ENCODE results near the genes RASSF10 and PTH.

GRCh38 chr11:12692595-12693135 lies 18.4 kb downstream of the TEAD1 start:
- PRO-cap: no peak
- RAMPAGE, long total RNA, 4 experiments: no peak in any of the 4 experiments

DNA sequence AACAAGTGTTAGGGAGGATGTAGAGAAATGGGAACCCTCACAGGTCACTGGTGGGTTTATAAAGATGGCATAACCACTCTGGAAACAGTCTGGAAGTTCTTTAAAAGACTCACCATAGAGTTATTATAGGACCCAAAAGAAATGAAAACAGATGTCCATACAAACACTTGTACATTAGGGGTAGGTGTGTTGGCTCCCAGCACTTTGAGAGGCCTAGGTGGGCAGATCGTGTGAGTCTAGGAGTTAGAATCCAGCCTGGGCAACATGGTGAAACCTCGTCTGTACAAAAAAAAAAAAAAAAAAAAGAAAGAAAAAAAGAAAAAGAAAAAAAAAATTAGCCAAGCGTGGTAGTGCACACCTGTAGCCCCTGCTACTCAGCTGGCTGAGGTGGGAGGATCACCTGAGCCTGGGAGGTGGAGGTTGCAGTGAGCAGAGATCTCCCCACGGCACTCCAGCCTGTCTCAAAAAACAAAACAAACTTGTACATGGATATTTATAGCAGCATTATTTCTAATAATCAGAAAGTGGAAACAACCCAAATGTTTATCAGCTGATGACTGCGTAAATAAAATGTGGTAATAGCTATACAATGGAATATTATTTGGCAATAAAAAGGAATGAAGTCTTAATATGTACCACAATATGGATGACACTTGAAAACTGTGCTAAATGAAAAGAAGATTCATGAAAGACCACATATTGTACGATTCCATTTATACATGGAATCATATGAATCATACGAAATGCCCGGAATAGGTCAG lies 107.6 kb downstream of the TEAD1 start:
- PRO-cap: no peak
- RAMPAGE, long total RNA, 4 experiments: no peak in any of the 4 experiments

GRCh38 chr11:12816005-12816626 lies 141.9 kb downstream of the TEAD1 start:
- PRO-cap: no peak
- RAMPAGE, long total RNA, 4 experiments: start-site peak on the plus strand in 2 of 4 experiments, at chr11:12816264-12816552 at its widest, 16 reads per replicate

DNA sequence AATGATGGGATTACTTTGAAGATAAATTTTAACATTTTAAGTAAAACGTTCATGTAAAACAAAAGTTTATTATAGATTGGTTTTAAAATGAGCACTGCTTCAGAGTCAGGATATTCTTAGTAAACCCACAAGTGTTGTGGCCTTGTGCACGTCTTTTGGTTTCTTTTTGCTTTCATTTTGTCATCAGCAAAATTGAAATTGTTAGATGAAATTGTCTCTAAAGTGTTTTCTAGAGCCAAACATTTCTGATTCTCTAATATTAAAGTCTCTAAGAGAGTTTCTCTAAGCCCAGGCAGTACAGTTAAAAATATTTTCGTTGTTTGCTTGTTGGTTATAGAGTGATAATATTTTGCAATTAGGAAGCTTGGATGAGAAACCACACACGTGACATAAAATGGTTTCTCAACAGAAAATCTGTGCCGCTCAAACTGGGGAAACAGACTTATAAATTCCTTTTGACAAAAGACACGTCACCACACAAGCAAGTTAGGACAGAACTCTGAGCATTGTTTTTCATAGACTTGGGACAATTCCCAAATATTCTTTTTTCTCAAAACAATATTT lies 164.4 kb downstream of the TEAD1 start:
- PRO-cap: no peak
- RAMPAGE, long total RNA, 4 experiments: no peak in any of the 4 experiments

DNA sequence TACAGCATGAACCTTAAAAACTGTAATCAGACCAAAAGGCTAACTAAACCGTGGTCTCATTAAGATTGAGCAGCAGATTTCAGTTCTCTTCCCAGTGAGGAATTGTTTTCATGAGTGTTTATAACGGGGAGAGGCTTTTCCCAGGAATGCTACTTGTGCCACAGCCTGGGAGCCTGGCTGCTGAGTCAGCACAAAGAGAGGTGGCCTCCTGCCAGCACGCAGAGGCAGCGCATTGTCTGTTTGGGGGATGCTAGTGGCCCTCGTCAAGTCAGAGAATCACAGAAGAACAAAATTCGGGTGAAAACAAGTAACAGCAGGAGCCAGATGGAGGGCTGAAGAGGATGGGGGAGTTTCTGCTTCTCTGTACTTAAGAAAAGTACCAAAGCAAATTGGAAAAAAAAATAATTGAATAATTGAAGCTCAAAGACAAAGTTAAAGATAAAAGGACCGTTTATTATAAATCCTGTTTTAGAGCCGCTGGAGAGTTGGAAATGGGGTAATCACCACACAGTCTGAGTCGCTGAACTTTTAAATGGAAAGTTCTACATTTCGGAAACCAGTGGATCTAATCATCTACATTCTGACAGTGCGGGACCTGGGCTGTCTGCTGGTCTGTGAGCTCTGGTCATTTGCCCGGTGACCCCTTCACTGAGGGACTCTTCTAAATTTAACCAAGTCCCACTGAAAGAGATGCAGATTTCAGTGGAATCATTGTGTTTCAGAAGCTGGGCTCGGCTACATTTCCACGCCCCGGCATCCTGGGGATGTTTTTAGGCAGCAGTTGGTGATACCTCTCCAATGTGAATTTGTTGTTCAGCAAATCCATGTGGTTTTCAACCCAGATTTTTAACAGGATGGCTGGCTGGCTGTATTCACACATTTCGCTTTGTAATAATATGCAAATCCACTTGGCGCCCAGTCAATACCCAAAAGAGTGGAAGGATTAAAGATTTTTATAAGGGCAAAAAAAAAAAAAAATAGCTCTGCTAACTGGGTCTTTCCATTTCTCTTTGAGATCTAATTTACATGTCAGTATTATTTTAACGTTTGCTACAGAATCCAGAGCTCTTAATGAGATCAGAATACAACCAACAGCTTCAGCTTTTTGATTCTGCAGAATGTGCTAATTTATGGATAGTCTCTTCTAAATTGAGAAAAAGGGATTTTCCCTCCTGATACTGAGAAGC lies 145.6 kb upstream of the RASSF10 start:
- PRO-cap: no peak
- RAMPAGE, long total RNA, 4 experiments: no peak in any of the 4 experiments

GRCh38 chr11:12885621-12886540 lies 123.2 kb upstream of the RASSF10 start:
- PRO-cap: no peak
- RAMPAGE, long total RNA, 4 experiments: start-site peak on the plus strand in 2 of 4 experiments, at chr11:12885870-12886568 at its widest, 5 to 18 reads per replicate

DNA sequence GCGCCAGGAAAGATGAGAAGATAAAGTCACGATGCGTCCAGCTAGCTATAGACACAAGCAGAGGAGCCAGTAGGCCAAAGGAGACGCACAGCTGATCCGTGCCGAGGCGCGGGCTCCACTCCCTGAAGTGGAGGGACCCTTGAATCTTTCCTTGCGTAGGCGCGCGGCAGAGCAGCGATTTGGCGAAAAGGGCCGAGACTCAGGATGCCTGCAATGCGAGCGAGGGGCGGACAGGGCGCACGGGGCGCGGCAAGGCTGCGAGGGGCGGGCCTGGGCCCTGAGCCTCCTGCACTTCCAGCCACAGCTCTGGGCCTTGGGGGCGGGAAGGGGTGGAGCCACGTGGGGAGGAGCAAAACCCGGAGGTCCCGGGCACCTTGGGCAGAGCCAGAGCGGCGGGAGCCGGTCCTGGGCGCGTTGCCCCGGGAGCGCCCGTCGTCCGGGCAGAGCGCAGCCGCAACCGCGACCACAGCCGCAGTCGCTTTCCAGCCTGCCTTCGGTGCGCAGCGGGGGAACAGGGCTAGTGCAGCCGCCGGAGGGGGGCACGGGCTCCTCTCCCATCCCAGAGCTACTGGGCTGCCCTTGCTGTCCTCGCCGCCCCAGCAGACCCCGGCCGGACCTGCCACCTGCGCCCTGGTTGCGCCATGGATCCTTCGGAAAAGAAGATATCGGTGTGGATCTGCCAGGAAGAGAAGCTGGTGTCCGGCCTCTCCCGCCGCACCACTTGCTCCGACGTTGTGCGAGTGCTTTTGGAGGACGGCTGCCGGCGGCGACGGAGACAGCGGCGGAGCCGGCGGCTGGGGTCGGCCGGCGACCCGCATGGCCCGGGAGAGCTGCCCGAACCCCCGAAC lies at the start of gene RASSF10:
Gene RASSF10 (plus strand): TSS at position 381 of the 848 bp plus-strand sequence.
- PRO-cap: bidirectional peak, plus-strand start at position 381 of the sequence, minus-strand start at position 206 of the sequence
- RAMPAGE, long total RNA, 4 experiments: start-site peak on the plus strand in 2 of 4 experiments, centred at positions 385 to 387 of the sequence, 35 to 74 reads per replicate

GRCh38 chr11:13033784-13034102 lies 24.6 kb downstream of the RASSF10 start:
- PRO-cap: no peak
- RAMPAGE, long total RNA, 4 experiments: no peak in any of the 4 experiments

GRCh38 chr11:13118539-13118995 lies 109.5 kb downstream of the RASSF10 start:
- PRO-cap: no peak
- RAMPAGE, long total RNA, 4 experiments: no peak in any of the 4 experiments

DNA sequence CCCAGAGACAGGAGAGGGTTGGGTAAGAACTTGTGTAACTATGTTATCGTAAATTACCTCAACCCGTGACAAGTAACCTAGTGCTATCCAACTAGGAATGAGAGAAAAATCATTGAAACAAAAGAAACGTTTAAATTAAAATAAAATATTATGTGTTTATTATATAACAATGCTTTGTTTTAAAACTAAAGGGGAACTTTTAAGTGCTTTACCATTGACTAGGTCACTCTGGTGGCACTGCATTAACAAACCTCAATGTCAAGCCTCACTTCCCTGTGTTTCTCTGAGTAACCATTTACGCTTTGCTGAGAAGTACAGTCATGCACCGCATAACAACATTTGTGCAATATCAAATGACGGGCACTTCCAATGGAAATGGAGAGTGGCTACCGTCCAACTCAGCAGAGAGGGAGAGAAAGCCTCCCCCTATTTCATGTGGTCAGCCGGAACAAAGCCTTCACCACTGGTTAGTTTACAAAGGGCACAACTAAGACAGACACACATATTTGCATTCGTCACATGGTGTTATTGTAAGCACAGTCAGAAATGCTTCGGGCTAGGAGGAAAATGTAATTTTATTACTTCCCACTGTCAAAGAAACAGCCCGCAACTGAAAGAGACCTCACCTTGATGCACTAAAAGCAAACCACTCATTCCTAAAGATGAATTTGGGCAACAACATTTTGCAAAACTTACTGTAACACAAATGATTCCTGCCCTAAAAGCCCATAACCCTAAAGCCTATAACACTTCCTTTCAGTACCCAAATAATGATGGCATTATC lies 117.3 kb downstream of the RASSF10 start:
- PRO-cap: no peak
- RAMPAGE, long total RNA, 4 experiments: no peak in any of the 4 experiments

GRCh38 chr11:13215801-13216368 lies 61.7 kb upstream of the BMAL1 start:
- PRO-cap: no peak
- RAMPAGE, long total RNA, 4 experiments: no peak in any of the 4 experiments

DNA sequence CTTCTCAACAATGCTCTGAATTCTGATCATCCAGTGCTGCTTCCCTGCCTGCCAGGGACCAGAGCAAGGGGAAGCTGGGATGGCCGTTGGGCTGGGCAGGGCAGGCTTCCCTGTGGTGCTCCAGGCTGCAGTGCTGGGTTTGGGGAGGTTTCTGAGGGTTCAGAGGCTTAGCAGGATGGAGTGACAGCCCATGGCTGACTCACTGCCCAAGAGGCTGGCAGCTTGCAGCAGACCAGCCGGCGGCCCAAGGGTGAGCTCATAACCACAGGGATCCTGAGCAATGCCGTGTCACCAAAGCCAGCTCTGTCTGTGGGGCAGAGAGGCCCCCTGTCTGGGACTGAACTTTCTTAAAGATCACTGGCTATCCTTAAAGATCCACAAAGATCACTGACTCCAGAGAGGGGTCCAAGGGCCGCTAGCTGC lies 61.2 kb upstream of the BMAL1 start:
- PRO-cap: no peak
- RAMPAGE, long total RNA, 4 experiments: no peak in any of the 4 experiments

DNA sequence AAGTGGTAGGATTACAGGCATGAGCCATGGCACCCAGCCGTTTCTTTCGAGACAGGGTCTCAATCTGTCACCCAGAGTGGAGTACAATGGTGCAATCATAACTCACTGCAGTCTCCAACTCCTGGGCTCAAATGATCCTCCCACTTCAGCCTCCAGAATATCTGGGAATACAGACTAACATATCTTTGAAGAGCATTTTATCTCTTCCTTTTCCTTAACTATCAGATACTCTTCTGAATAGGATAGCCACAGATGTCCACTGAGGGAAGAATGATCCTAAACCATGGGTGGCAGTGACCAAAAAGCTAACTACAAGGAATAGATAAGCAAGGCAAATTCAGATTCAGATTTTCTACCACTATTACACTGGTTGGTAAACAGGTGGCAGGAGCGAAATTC lies 15.8 kb downstream of the BTBD10 start:
- PRO-cap: no peak
- RAMPAGE, long total RNA, 4 experiments: start-site peak on the minus strand in 1 of 4 experiments, centred at position 77 of the sequence, 40 reads per replicate

GRCh38 chr11:13487192-13487454 lies 8.7 kb downstream of the PTH start:
- PRO-cap: no peak
- RAMPAGE, long total RNA, 4 experiments: no peak in any of the 4 experiments

DNA sequence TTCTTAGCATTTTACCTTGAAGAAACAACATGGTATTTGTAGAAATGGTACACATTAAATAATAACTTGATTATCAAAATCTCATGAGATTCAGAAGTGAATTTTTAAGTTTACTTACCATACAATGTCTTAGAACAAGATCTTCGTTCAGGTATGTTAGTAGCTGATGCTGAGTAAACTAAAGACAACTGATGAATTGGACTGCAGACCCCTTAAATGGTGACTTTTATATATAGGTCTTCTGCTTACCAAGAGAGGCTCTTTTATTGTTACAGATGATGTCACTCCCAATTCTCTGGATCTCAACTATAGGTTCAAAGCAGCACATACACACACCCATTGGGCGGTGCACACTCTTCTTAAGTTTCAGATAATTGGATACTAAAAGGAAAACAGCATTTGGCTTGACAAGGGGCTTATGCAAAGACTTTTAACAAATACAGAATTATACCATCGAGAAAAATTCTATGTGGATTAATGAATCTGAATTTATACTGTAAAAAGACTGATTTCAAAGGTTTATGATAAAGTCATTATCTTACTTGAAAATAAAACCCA lies at the start of gene PTH:
Gene PTH (minus strand): TSS at position 205 of the 558 bp plus-strand sequence.
- PRO-cap: no peak
- RAMPAGE, long total RNA, 4 experiments: no peak in any of the 4 experiments

DNA sequence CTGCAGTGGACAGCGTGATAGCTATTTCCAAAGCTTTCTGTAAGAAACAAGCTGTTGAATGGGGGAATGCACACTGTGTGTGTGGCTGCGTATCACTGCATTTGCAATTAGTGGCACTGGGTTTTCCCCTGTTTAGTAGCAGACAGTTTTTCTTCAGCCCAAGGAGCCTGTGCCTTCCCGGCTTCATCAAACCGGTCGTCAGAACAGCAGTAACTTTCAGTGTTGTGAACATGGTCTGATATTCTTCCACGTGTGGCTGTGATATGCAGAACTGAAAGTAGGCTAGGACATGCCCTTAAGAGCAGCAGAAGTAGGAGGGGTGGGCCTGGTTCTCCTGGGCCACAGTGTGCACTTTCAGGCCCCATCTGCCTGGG lies 121.4 kb downstream of the RRAS2 start:
- PRO-cap: no peak
- RAMPAGE, long total RNA, 4 experiments: no peak in any of the 4 experiments

GRCh38 chr11:14357610-14358747 lies 1.0 kb downstream of the RRAS2 start:
- PRO-cap: unidirectional peak, plus-strand start at chr11:14358244; bidirectional peak, plus-strand start at chr11:14358580, minus-strand start at chr11:14358467
- RAMPAGE, long total RNA, 4 experiments: start-site peak on the minus strand in 2 of 4 experiments, at chr11:14357758-14358533 at its widest, 6 to 9 reads per replicate

GRCh38 chr11:14362462-14362947 lies 3.5 kb upstream of the RRAS2 start:
- PRO-cap: no peak
- RAMPAGE, long total RNA, 4 experiments: no peak in any of the 4 experiments

DNA sequence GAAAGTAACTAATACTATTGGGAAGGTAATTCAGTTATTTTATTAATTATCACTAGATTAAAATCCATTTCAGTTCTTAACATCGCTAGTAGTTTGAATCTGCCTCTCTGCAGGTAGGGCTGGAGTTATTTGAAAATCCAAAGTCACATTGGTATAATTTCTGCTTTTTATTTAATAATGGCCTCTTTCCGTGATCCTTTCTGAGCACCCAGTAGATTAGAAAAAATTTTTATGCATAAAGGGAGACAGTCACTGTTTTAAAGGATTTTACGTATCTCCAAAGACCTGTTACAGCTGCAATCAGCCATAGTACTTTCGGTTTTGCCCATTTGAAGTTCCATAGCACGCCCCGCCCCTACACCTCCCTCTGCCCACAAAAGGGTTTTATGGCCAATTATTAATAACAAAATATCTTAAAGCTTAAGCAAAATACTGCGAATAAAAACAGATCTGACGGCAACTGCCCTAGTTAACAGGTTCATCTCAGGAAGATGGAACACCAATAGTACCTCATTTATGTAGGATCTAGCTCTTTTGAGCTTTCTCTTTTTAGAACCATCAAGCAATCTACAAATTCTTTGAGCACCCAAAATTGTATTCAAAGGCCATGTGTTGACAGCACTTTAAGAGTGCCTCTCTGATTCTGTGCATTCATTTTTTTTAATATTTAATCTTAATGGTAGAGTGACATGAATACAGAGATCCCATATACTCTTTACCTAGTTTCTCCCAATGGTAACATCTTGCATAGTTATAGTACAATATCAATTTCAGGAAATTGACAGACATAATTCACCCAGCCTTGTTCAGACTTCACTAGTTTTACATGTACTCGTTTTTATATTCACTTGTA lies 853 bp upstream of the COPB1 start:
- PRO-cap: no peak
- RAMPAGE, long total RNA, 4 experiments: no peak in any of the 4 experiments

- PRO-cap: no peak
- RAMPAGE, long total RNA, 4 experiments: no peak in any of the 4 experiments
Measured at GRCh38 chr11:14625384-14626362, 17.9 kb upstream of the PDE3B start.